Measurements from ENCODE around the gene ZNF599.

CAGE:
- cytosol, long polyA minus RNA = no peak
- cytosol, long polyA plus RNA = no peak
- long polyA plus RNA = no peak
- nucleus, long polyA minus RNA = no peak
- nucleus, long polyA plus RNA = no peak
These were observed 47.7 kb upstream of the GPI start for GRCh38 chr19:34316773-34318131.

CAGE:
- cytosol, long polyA minus RNA = no peak
- cytosol, long polyA plus RNA = no peak
- long polyA plus RNA = no peak
- nucleus, long polyA minus RNA = start-site peak on the plus strand at chr19:34439387-34439841, 19 reads
- nucleus, long polyA plus RNA = no peak
These were observed 11.3 kb downstream of the UBA2 start for GRCh38 chr19:34439315-34439994.

CAGE:
- cytosol, long polyA minus RNA = no peak
- cytosol, long polyA plus RNA = no peak
- long polyA plus RNA = no peak
- nucleus, long polyA minus RNA = no peak
- nucleus, long polyA plus RNA = no peak
These were observed 1.3 kb upstream of the ZNF181 start for GRCh38 chr19:34732822-34733097.

DNA sequence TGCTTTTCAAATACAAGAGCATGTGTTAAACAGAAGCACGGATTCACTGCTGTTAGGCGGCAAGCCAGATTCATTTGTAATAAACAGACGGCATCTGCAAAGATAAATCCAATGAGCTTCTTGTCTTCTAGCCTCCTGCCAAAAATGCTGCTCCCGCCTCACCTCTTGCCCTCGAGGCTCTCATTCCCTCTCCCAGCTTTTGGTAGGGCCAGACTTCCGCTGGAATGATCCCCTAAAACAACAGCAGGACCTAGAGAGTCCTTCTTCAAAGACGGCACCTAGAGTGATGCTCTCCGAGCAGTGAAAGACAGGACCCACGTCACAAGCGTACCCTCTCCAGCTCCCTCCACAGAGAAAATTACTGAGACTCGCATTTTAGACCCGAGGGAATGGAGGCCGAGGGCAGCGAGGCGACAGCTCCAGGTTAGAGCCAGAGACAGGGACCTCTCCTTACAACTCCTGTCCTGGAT lies 806 bp downstream of the ZNF599 start:
CAGE:
- cytosol, long polyA minus RNA = no peak
- cytosol, long polyA plus RNA = no peak
- long polyA plus RNA = no peak
- nucleus, long polyA minus RNA = no peak
- nucleus, long polyA plus RNA = no peak

DNA sequence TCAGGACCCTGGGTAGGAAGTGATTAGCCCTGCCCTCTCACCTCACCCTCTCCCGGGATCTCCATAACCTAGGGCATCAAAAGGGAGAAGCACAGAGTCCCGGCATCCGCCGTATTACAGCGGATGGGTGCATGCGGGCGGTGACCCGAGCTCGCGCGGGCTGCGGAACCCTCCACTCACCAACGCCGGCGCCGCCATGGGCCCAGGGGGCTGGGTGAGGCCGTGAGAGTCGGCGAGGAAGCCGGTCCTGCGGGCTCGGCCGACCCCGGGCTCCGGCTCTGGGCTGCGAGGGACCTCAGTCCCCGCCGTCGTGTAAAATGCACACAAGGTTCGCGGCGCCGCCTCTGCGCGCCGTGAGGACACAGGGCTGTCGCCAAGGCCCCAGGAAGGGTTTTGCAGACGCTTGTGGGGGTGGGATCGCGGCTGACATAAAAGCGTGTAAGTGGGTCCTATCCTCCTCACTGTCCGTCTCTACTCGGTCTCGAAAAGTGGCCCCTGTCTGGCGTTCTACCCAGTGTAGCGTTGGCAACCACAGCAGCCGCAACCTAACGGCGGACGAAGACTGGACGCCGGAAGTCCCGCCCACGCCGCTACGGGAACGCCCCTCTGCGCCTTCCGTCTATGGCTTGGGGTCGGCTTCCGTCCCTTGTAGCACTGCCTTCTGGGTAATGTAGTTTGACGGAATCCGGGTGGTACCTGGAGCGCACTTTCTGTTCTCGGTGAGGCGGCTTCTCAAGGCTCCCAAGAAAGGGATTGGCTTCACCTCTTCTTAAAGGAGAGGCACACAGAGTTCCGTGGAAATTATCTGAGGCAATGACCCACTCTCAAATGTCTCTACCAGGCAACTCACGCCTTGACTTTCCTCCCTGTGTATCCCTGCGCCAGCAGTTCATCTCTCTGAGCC lies at the start of gene ZNF599:
Gene ZNF599 (minus strand): TSS at position 572 of the 904 bp plus-strand sequence.
CAGE:
- cytosol, long polyA minus RNA = no peak
- cytosol, long polyA plus RNA = no peak
- long polyA plus RNA = no peak
- nucleus, long polyA minus RNA = no peak
- nucleus, long polyA plus RNA = no peak

DNA sequence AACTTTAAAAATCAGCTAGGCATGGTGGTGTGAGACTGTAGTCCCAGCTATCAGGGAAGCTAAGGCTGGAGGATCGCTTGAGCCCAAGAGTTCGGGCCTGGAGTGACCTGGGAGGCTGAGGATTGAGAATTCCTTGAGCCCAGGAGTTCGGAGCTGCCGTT lies 3.8 kb downstream of the GRAMD1A start:
CAGE:
- cytosol, long polyA minus RNA = no peak
- cytosol, long polyA plus RNA = no peak
- long polyA plus RNA = no peak
- nucleus, long polyA minus RNA = no peak
- nucleus, long polyA plus RNA = no peak

DNA sequence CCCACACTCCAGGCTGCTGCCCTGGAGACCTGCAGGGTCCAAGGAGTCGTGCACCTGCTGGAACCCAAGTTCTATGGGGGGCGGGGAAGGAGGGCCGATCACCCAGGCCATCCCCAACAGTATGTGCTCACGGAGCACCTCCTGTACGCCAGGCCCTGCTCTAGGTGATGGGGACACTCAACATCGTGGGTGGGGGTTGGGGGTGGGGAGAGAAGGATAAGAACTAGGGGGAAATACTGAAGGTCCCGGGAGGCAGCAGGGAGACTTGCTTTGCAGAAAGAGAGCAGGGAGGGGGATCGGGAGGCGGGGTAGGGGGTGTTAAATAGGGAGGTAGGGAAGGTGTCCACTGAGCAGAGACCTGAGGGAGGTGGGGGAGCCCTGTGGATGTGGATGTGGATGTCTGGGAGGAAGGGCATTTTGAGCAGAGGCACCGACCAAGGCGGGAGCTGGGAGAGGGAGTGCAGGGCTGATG lies 4.9 kb downstream of the GRAMD1A start:
CAGE:
- cytosol, long polyA minus RNA = no peak
- cytosol, long polyA plus RNA = no peak
- long polyA plus RNA = no peak
- nucleus, long polyA minus RNA = no peak
- nucleus, long polyA plus RNA = no peak

CAGE:
- cytosol, long polyA minus RNA = no peak
- cytosol, long polyA plus RNA = no peak
- long polyA plus RNA = no peak
- nucleus, long polyA minus RNA = no peak
- nucleus, long polyA plus RNA = no peak
These were observed 5.5 kb downstream of the GRAMD1A start for GRCh38 chr19:35005585-35006057.

DNA sequence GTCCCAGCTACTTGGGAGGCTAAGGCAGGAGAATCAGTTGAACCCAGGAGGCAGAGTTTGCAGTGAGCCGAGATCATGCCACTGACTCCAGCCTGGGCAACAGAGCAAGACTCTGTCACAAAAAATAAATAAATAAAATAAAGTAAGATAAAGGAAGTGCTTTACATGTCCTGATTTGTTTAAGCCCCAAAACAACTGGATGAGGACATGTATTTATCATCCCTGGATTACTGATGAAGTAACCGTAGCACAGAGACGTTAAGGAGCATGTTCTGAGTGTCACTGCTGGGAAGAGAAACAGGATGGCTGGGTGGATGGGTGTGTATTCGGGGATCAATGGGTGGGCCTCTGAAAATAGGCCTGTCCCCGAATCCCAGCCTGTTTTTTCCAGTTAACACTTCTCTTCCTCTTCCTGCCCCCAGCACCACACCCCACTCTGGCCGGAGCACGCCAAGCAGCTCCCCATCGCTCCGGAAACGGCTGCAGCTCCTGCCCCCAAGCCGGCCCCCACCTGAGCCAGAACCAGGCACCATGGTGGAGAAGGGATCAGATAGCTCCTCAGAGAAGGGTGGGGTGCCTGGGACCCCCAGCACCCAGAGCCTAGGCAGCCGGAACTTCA lies 8.7 kb downstream of the GRAMD1A start:
CAGE:
- cytosol, long polyA minus RNA = no peak
- cytosol, long polyA plus RNA = no peak
- long polyA plus RNA = no peak
- nucleus, long polyA minus RNA = no peak
- nucleus, long polyA plus RNA = no peak

DNA sequence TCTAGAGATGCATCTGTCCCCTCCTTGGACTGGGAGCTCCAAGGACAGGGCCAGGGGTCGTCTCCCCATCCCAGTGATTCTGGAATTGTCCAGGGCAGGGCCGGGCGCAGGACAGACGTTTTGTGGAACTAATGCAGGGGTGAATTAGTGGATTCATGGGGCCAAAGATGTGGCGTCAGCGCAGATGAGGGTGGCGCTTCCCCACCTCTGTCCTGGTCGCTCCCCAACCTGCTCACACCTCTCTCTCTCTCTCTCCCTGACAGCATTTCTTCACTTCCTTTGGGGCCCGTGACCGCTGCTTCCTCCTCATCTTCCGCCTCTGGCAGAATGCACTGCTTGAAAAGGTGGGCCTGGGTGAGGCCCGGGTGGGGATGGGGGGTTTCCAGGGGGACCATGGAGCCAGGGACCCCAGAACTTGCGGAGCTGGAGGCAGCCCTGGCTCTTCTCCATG lies 11.1 kb downstream of the GRAMD1A start:
CAGE:
- cytosol, long polyA minus RNA = no peak
- cytosol, long polyA plus RNA = no peak
- long polyA plus RNA = no peak
- nucleus, long polyA minus RNA = no peak
- nucleus, long polyA plus RNA = no peak

CAGE:
- cytosol, long polyA minus RNA = no peak
- cytosol, long polyA plus RNA = no peak
- long polyA plus RNA = no peak
- nucleus, long polyA minus RNA = no peak
- nucleus, long polyA plus RNA = no peak
These were observed 14.7 kb upstream of the SCN1B start for GRCh38 chr19:35015463-35016133.

DNA sequence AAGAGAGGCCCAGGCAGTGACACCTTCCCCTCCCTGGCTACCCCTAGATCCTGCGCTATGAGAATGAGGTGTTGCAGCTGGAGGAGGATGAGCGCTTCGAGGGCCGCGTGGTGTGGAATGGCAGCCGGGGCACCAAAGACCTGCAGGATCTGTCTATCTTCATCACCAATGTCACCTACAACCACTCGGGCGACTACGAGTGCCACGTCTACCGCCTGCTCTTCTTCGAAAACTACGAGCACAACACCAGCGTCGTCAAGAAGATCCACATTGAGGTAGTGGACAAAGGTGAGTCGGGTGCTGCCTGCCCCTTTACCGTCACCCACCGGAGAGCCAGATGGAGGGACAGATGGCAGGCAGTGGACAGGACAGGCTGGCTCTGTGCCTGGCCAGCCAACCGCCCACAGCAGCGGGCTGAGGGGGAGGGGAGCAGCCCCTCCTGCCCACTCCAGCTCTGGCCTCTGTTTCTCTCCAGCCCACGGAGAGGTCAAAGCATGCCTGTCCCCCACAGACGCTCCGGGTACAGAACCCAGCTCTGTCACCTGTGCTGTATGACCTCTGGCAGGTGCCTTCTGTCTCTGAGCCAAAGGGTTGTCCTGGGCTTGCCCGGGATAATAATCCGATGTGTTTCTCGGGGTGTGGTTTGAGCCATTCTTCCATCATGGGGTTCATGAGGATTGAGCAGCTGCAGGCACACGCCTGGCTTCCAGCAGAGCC lies 3.3 kb downstream of the SCN1B start:
CAGE:
- cytosol, long polyA minus RNA = no peak
- cytosol, long polyA plus RNA = no peak
- long polyA plus RNA = no peak
- nucleus, long polyA minus RNA = no peak
- nucleus, long polyA plus RNA = no peak

GRCh38 chr19:35123313-35124042 lies 7.9 kb downstream of the FXYD3 start:
CAGE:
- cytosol, long polyA minus RNA = no peak
- cytosol, long polyA plus RNA = start-site peak on the plus strand at chr19:35123460-35123602, 2,827 and 651 reads in 2 replicates
- long polyA plus RNA = no peak
- nucleus, long polyA minus RNA = no peak
- nucleus, long polyA plus RNA = start-site peak on the plus strand at chr19:35123275-35123585, 1,377 and 1,131 reads in 2 replicates

DNA sequence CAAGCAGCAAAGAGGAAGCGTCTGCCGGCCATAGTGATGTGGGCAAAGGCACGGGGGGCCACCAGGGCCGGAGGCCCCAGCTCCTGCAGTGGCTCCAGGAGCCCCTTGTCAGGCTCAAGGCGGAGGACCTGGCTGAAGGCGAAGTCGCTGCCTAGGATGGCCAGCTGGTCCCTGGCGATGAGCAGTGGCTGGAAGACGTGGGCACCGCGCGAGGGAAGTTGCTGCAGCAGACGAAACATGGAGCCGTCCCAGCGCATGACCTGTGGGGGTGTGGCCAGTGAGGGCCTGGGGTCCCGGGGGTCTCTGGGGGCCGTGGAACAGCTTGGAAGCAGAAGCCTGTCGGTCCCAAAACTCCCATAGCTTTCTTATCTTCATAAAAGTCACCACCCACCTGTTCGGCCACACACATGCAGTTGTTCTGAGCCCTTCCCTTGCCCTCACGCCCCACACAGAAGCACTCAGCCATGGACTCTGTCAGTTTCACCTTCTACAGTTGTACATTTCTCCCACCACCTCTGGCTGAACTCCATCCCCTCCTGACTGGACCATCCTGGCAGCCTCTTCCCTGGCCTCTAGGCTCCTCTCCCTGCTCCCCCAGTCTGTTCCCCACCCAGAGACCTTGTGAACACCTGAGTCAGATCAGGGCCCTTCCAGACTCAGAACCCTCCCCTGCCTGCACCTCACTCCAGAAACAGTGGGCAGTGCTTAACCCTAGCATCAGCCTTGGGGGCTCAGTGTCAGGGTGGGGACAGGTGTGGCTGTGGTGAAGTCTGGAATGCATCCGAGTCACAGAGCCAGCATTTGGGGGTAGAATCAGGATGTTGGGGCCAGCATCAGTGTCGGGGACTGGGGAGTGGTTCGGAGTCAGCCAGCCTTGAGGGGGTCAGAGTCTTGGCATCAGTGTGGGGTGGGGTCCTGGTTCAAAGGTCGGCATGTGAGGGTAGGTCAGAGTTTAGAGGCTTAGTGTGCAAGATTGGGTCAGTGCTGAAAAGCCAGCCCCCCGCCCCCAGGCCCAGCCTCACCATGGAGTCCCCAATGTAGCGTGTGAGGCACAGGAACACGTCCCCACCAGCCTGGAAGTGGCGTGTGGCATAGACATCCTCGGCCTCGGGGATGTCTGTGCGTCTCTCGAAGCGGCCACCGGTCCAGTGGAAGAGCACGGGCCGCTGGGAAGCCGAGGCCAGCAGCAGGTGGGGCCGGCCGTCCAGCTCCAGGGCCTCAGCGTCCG lies 9.2 kb downstream of the LGI4 start:
CAGE:
- cytosol, long polyA minus RNA = no peak
- cytosol, long polyA plus RNA = no peak
- long polyA plus RNA = no peak
- nucleus, long polyA minus RNA = no peak
- nucleus, long polyA plus RNA = no peak

GRCh38 chr19:35250114-35250765 lies 1.4 kb downstream of the LSR start:
CAGE:
- cytosol, long polyA minus RNA = no peak
- cytosol, long polyA plus RNA = no peak
- long polyA plus RNA = no peak
- nucleus, long polyA minus RNA = no peak
- nucleus, long polyA plus RNA = no peak

GRCh38 chr19:35264567-35265252 lies 4.1 kb upstream of the USF2 start:
CAGE:
- cytosol, long polyA minus RNA = no peak
- cytosol, long polyA plus RNA = no peak
- long polyA plus RNA = no peak
- nucleus, long polyA minus RNA = no peak
- nucleus, long polyA plus RNA = no peak

CAGE:
- cytosol, long polyA minus RNA = no peak
- cytosol, long polyA plus RNA = no peak
- long polyA plus RNA = no peak
- nucleus, long polyA minus RNA = no peak
- nucleus, long polyA plus RNA = no peak
These were observed 2.8 kb upstream of the USF2 start for GRCh38 chr19:35265623-35266637.

DNA sequence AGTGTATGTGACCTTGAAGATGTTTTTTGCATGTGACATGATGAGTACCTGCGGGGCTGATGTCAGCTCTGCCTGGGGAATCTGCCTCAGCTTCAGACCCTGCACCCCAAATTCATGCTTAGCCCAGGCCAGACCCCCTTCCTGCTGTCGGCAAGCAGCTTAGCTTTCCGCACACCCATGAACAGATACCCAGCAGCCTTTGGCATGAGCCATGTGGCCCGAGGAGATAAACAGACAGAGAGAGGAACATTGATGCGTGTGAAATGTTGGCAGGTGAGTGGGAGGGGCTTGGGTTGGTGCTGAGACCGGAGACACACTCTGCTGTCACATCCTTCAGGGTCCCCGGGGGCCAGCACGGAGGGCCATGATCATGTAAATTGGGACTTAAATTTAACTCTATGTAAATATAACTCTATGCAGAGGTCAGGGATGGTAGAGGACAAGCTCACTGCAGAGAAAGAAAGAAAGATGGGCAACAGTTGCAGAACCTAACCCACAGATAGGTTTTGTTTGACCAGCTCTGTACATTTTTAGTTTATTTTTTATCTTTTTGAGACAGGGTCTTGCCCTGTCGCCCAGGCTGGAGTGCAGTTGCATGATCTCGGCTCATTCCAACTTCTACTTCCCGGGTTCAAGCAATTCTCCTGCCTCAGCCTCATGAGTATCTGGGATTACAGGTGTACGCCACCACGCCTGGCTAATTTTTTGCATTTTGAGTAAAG lies 1.6 kb downstream of the CD22 start:
CAGE:
- cytosol, long polyA minus RNA = no peak
- cytosol, long polyA plus RNA = no peak
- long polyA plus RNA = no peak
- nucleus, long polyA minus RNA = no peak
- nucleus, long polyA plus RNA = no peak

DNA sequence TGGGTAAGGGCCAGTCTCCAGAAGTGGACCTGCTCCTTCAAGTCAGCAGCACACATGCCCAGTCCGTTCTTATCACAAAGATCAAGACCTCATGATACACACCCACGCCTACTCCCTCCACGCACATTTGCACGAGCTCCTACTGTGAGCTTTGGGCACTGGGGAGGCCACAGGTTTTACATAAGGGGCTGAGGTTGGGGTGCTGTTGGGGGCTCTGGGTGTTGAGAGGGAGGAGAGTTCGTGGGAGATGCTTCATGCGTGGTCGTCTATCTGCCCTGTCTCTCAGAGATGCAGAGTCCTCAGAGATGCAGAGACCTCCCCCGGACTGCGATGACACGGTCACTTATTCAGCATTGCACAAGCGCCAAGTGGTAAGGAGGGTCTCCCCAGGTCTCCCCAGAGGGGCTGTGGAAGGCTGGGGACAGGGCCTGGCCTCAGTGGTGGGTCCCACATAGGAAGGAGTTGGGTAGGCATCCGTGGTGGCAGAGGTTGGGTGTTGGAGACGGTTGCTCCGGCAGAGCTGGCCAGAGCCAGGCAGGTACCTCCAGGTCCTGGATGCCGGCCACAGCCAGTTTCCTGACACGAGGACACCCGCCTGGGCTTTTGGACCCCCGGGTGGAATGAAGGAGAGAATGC lies 1.7 kb upstream of the FFAR1 start:
CAGE:
- cytosol, long polyA minus RNA = no peak
- cytosol, long polyA plus RNA = no peak
- long polyA plus RNA = no peak
- nucleus, long polyA minus RNA = no peak
- nucleus, long polyA plus RNA = no peak

GRCh38 chr19:35436284-35436677 lies 11.8 kb upstream of the FFAR2 start:
CAGE:
- cytosol, long polyA minus RNA = no peak
- cytosol, long polyA plus RNA = no peak
- long polyA plus RNA = no peak
- nucleus, long polyA minus RNA = no peak
- nucleus, long polyA plus RNA = no peak

Measured in keratinocyte (primary cell).